NT2/D1 (cell line): ENCODE data around the genes PCDHA10, PCDHGA1, PCDHGB3 and PCDHGA11.

DNA sequence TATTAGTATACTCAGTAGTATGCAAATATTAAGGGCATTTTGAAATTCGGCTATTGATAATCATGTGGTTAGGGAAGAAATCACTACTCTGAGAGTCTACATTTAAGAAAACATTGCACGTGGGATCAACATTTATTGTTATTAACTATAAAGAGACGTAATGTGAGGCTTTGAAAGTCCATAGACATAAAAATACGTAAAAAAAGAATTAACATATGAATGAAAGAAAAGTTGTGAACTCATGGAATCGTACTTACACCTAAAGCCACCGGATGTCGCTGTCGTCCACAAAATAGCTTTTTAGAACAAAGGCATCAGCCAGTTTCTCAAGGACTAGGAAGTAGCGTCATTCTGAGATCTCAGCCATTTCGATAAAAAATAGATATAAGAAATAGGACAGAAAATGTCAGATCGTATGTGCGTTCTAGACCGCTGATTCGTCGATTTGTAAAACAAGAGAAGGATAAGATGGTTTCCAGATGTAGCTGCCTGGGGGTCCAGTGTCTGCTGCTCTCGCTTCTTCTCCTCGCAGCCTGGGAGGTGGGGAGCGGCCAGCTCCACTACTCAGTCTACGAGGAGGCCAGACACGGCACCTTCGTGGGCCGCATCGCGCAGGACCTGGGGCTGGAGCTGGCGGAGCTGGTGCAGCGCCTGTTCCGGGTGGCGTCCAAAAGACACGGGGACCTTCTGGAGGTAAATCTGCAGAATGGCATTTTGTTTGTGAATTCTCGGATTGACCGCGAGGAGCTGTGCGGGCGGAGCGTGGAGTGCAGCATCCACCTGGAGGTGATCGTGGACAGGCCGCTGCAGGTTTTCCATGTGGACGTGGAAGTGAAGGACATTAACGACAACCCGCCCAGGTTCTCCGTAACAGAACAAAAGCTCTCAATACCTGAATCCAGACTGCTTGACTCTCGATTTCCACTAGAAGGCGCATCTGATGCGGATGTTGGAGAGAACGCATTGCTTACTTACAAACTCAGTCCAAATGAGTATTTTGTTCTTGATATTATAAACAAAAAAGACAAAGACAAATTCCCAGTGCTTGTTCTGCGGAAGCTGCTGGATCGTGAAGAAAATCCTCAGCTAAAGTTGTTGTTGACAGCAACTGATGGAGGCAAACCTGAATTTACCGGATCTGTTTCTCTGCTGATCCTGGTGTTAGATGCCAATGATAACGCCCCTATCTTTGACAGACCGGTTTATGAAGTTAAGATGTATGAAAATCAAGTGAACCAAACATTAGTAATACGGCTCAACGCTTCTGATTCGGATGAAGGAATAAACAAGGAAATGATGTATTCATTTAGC lies at the start of gene PCDHA10:
Gene PCDHA10, plus strand, starts transcription at position 317 of the 1,311 bp plus-strand sequence.
- RRBS, 2 experiments: no CpG with 5 or more reads among the region's 53 CpGs

- RRBS, 2 experiments: no CpG with 5 or more reads among the region's 4 CpGs
Measured at GRCh38 chr5:141050955-141051196, 298 bp upstream of the PCDHB1 start.

GRCh38 chr5:141209443-141210082 lies 1.0 kb downstream of the PCDHB12 start:
- RRBS, 2 experiments: no CpG with 5 or more reads among the region's 13 CpGs

GRCh38 chr5:141330185-141330805 lies at the start of gene PCDHGA1:
Gene PCDHGA1, plus strand, starts transcription at chr5:141330514.
- RRBS, 2 experiments: no CpG with 5 or more reads among the region's 7 CpGs

- RRBS, 2 experiments: no CpG with 5 or more reads among the region's 11 CpGs
Measured at GRCh38 chr5:141339090-141339289, 430 bp downstream of the PCDHGA2 start.

DNA sequence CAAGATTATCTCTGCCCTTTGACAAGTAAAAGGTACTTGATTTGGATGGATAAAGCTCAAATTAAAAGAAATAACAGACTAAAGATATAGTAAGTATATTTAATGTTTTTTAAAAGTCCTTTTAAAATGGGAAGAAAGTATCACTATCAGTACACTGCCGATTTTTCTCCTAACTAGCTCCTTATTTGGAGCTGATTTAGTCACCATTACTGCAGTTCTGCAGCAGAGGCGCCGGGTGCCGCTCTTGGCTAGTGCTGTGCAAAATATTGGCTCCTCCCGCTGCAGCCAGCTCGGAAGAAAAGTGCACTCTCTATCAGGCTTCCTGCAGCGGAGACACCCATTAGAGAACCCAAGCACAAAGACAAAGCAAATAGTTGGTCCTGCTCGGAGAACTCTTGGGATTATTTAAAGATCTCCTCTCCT lies at the start of gene PCDHGB3:
Gene PCDHGB3, plus strand, starts transcription at position 304 of the 423 bp plus-strand sequence.
- RRBS, 2 experiments: no CpG with 5 or more reads among the region's 8 CpGs

GRCh38 chr5:141420944-141421516 lies at the start of gene PCDHGA11:
Gene PCDHGA11, plus strand, starts transcription at chr5:141421051.
- RRBS, 2 experiments: 4 to 7% methylated on average over 3 of the region's 39 CpGs

- RRBS, 2 experiments: 2 to 3% methylated on average over 6 of the region's 14 CpGs
Measured at GRCh38 chr5:141513347-141513519, 24.4 kb downstream of the PCDHGC5 start.

DNA sequence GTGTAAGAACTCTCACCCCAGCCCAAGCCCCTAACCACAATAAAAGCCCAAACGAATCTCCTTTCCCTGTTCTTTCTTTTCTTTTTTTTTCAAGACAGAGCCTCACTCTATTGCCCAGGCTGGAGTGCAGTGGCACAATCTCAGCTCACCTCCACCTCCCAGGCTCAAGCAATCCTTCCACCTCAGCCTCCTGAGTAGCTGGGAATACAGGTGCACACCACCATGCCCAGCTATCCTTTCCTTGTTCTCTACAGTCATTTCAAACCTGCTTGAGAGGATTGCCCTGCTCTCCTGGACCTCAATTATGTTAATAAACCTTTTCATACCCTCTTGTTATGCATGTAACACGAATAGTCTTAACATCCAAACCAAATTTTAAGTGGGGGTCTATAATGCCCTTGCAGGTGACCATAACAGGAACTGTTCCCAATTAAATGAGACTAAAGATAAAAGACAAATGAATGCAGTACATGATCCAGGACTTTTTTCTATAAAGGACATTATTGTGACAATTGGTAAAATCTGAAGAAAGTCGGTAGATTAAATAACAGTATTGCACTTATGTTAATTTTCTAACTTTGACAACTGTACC lies 61.8 kb downstream of the PCDHGC5 start:
- RRBS, 2 experiments: no CpG with 5 or more reads among the region's 3 CpGs

DNA sequence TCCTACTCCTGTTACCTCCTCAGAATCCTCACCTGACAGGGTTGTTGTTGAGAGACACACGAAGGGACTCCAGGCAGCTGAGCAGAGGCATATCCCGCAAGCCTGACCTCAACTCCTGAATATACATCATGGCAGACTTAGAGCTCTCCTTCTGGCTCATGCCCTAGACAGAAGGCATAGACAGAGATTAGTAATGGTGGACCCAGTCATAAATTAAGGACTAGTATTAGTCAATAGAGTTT lies 35.4 kb downstream of the DIAPH1 start:
- RRBS, 2 experiments: no CpG with 5 or more reads among the region's 2 CpGs

DNA sequence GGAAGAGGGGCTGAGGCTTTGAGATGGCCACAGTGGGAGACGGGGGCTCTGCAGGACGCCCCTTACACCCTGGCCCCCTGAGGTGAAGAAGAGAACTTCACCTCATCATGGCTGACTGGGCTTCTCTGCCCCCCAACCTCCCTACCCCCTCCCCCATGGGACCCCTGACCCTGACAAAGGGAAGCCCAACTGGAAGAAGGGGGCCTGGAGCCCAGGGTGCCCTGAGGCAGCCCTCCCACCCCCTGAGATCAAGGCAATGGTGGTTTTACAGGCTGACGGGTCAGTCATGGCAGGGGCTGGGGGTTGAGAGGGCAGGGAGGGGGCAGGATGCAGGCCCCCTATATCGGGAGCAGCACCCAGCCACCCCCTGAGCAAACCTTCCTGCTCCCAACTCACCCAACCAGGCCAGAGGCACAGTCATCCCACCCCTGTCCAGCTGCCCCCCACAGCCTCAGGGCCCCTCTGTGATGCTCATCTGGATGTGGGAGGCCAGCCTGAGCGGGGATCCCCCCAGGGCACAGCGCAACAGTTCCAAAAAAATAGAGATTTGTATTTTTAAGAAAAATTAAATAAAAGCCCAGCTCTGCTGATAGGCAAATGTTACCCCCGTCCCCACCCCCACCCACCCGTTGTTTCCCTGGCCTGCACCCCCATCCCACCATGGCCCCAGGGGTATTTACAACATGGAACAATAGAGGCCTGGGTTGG lies 25.5 kb downstream of the PCDH1 start:
- RRBS, 2 experiments: no CpG with 5 or more reads among the region's 8 CpGs

DNA sequence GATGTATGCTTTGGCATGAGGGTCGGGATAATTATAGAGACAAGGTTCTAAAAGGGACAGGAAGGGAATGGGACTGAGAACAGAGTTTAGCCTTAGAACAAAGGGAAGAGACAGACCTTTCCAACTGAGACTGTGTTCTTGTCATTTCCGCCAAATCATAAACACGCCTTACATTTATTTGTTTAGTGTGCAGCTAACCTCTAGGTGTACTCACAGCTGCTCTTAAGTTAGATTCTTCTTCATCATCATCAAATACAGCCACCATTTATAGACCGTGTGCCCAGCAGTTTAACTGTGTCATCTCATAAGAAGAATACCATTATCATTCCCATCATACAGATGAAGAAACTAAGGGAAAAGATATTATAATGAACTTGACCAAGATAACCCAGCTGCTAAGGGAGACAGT lies 5.9 kb upstream of the DELE1 start:
- RRBS, 2 experiments: no CpG with 5 or more reads among the region's 4 CpGs

- RRBS, 2 experiments: 73 to 91% methylated on average over 2 to 4 of the region's 23 CpGs
Measured at GRCh38 chr5:141945135-141945775, 12.7 kb downstream of the PCDH12 start.

GRCh38 chr5:142013987-142014528 lies 1.2 kb upstream of the GNPDA1 start:
- RRBS, 2 experiments: 100% methylated on average over 1 of the region's 11 CpGs; no CpG with 5 or more reads in 1 of the 2 experiments

GRCh38 chr5:142088948-142089524 lies 19.5 kb upstream of the NDFIP1 start:
- RRBS, 2 experiments: no CpG with 5 or more reads among the region's 15 CpGs

DNA sequence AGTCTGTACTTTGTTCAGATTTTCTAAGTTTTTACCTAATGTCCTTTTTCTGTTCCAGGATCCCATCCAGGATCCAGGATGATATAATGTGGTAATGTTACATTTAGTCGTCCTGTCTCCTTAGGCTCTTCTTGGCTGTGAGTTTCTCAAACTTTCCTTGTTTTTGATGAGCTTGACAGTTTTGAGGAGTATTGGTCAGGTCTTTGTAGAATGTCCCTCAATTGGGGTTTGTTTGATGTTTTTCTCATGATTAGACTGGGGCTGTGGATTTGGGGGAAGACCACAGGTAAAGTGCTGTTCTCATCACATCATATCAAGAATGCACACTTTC lies 9.6 kb downstream of the NDFIP1 start:
- RRBS, 2 experiments: no CpG with 5 or more reads among the region's 1 CpG

DNA sequence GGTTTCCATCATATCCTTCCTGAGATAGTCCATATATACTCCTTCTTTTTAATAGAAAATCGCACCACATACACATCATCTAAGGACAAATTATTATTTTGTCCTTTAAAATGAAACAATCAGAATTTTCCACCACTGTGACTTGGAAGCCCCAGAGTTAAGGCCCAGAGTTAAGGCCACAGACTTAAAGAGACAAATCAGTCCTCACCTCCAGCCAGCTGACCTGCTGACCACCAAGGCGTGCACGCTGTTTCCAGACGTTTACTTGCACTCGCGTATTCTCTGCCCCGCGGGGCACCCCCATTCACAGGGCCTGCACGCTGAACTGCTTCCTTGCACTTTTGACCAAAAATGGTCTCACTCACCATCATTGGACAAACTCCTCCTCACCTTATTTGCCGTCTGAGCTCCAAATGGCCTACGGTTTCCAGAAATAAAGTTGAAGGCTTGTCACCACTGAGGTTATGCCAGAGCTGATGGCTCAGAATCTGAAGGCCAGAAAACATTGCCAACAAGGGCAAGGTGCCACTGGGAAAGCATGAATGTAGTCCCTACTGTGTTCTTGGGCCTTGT lies 84.2 kb downstream of the NDFIP1 start:
- RRBS, 2 experiments: no CpG with 5 or more reads among the region's 11 CpGs

GRCh38 chr5:142296794-142297468 lies 27.9 kb downstream of the SPRY4 start:
- RRBS, 2 experiments: no CpG with 5 or more reads among the region's 7 CpGs

GRCh38 chr5:142540973-142541536 lies 144.8 kb downstream of the FGF1 start:
- RRBS, 2 experiments: no CpG with 5 or more reads among the region's 7 CpGs

GRCh38 chr5:142605769-142606046 lies 80.2 kb downstream of the FGF1 start:
- RRBS, 2 experiments: no CpG with 5 or more reads among the region's 2 CpGs